GM23338 (cell line): ENCODE measurements around the genes AAK1 and SNRNP27.

DNA sequence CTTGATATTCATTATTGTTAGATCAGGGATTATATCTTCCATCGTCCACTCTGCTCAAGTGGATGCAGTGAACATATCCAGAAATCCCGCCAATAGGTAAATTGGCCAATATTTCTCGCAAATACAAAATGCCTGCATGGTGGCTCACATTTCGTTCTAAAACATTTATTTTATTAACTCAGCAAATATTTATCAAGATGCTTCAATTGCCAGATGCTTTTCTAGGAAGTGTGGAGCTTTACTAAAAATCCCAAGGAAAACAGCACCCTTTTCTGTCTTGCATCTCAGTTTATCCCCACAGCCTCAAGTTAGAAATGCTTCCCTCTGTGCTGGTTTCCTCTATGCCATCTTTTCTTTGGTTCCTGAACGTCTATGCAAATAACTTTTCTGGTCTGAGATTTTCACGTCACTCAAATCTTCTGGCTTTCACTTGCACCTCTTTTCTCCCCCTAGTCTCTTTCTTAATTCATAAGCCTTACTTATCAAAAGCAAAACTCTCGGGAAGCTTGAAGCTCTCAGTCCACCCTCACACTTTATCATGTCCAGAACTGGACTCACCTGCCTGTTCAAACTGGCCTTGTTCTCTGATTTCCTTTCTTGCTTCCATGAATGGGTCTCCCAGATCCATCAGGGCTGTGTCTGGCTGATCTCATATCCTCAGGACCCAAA lies 33.8 kb downstream of the ARHGAP25 start:
- PRO-cap = no peak
- RAMPAGE, long total RNA = no peak

GRCh38 chr2:68769833-68770292 lies 35.3 kb downstream of the ARHGAP25 start:
- PRO-cap = no peak
- RAMPAGE, long total RNA = no peak

- PRO-cap = no peak
- RAMPAGE, long total RNA = no peak
Observed at GRCh38 chr2:68796201-68796764, 61.7 kb downstream of the ARHGAP25 start.

DNA sequence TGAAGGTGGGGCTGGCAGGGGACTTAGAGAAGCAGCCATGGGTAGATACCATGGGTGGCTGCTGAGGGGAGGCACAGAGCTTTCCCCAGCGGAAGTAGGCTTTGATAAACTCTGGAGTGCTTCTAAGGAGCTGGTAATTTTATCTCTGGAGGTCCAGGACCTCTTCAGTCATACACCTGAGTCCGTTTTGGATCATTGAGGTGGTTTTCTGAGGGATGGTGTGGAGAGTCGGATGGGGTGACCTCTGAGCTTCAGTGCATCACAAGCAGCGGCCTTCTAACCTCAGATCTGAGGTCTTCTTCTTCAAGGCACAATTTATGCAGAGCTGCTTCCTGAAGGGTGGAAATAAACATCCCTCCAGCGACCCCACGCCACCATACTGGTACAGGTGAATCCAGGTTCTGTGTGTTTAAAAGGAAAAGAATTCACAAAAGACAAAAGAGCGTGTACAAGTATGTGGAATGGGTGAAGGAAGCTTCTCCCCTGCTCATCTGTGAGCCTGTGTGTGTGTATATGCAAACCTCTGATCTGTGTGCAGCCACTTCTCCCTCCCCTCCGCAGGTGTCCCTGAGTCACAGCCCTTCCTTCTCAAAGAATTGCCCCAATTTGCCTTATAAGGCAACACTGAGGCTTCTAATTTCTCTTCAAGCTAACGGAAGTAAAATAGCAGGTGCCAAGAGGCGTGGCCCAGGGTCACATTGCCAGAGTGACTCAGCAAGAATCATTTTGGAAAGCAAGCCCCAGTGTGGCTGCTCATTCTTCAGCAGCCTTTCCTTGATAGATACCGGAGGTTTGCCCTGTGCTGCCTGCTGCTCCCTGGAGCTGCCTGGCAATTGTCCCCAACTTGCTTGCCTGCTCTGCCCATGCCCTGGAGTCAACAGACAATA lies 37.0 kb upstream of the BMP10 start:
- PRO-cap = bidirectional peak, plus-strand start at position 756 of the sequence, minus-strand start at position 515 of the sequence
- RAMPAGE, long total RNA = no peak

DNA sequence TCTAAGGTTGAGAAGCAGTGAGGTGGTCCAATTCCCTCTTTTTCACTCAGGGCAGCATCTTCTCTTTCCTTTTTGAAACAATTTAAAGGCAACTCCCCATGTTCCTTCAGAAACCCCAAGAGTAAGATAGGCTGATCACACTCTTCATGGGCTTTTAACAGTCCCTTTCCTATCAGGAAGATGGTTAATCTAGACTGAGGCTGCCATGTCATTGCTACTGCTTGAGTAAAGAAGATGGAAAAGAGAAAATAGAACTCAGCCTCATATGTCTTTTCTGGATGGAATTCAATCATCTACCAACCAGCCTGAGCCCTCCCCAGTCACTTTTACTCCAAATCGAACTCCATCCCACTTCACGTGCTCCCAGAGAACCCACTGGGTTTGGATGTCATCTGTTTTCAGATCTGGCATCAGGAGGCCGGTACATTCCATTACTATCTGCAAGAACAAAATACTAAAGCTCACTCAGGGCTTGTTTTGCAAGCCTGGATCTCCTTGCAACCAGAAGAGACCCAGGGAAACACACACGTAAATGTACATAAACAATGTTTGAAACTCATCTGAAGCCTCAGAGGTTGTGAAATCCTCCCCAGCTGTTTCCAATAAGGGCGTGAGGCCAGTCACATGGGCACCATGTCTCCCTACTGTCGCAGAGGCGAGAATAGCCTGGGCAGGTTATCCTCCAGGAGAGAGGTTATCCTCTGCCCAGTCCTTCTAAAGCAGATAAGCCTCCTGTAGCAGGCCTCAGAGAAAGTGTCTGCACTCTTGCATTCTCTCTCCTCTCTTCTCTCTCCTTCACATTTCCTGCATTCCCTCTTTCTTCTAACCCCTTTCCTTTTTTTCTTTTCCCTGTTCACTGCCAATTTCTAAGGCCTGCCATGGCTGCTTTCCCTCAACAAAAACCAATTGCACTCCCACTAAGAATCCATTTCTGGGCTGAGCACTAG lies 187.0 kb downstream of the GFPT1 start:
- PRO-cap = no peak
- RAMPAGE, long total RNA = no peak

- PRO-cap = no peak
- RAMPAGE, long total RNA = no peak
Observed at GRCh38 chr2:69465386-69465955, 28.2 kb upstream of the NFU1 start.

- PRO-cap = no peak
- RAMPAGE, long total RNA = no peak
Observed at GRCh38 chr2:69642032-69642603, 1.4 kb downstream of the AAK1 start.

DNA sequence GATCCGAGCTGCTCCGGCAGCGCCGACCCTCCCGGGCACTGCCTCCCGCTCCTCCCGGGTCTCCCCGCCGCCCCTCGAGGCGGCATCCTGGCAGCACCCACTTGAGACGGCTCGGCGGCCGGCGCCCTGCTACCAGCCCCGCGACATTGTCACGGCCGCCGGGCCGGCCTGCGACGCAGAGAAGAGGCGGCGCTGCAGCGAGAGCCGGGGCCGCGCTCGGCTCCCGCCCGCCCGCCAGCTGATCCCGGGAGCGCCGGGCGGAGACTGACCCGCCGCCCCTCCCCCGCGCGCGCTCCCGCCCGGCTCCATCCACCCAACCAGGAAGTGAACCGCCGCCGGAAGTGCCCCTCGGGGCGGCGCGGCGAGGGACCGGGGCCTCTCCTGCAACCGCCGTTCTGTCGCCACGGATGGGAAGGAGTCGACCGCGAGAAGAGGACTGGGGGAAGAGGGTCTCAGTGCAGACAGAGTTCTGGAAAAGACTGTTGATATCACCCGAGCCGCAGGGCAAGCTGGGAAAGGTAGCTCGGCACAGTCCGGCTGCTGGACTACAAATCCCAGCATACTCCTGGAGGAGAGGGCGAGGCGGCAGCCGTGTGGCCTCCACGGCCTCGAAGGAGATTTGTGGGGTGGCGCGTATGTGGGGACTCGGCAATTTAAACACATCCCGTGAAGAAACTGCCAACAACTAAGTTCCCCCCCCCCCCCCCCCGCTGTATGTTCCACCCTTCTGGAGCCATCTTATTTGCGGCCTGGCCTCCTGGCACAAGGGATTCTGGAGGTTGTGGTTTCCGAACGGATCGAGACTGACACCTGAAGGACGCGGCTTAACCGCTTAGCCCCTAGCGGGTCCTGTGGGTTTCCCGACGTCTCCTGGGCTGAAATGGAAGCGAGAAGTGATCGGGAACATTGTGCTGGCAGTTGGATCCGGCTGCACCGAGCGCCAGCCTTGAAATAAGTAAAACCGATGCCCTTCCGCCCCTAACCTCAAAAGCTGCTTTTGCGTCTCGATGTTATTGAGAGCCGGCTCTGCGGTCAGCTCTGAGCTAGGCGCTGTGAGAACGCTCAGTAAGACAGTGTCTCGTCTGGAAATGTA lies at the start of gene AAK1:
Gene AAK1 (minus strand): TSS at position 266 of the 1,093 bp plus-strand sequence.
- PRO-cap = bidirectional peak, plus-strand start at position 342 of the sequence, minus-strand start at position 240 of the sequence; bidirectional peak, plus-strand start at position 793 of the sequence, minus-strand start at position 808 of the sequence; bidirectional peak, plus-strand start at position 863 of the sequence, minus-strand start at position 953 of the sequence
- RAMPAGE, long total RNA = no peak

DNA sequence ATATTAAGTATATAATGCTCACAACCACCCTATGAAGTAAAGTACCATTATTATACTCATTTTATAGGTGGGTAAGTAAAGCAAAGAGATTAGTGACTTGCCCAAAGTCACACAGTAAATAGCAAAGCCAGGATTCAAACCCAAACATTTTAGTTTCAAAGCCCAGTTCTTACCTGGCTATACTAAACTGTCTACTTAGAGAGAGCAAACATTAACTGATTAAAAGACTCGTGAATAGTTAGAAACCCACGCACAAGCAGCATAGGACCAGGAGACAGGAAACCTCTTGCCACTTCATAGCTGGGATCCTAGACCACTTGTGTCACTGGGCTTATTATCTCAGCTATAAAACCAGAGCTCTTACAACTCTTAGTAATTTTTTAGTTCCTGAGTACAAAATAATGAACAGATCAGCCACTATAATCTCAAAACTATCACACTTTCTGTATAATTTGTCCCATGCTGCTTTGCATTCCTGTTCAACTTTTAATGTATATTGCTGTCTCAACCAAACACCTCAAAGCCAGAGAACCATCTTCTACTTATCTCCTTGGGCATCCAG lies 2.4 kb upstream of the AAK1 start:
- PRO-cap = no peak
- RAMPAGE, long total RNA = no peak

DNA sequence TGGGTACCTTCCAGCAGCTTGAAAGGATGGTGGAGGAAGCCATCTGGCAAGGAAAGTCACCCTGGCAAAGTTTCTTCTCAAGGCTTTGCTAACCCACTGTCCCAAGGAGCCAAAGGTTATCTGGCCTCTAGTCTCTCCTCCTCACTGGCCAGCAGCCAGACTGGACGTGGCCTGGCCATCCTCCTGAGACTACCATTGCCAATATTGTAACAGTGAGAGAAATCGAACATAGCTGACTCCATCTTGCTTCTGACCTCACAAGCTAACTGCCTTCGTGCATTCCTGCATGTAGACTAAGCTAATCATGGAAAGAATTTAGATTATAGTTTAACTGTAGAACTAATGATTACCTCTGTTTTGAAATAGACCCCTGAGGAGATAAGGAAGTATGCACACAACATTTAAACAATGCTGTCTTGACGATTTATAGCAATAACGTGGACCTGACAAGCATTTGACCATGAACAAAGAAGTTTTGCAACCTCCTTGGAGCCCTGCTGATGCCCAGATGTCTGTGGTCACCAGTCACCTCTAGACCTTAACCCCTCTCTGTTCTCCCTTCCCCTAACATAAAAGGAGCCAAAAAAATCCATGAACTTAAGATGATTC lies 7.8 kb upstream of the ANXA4 start:
- PRO-cap = no peak
- RAMPAGE, long total RNA = no peak

DNA sequence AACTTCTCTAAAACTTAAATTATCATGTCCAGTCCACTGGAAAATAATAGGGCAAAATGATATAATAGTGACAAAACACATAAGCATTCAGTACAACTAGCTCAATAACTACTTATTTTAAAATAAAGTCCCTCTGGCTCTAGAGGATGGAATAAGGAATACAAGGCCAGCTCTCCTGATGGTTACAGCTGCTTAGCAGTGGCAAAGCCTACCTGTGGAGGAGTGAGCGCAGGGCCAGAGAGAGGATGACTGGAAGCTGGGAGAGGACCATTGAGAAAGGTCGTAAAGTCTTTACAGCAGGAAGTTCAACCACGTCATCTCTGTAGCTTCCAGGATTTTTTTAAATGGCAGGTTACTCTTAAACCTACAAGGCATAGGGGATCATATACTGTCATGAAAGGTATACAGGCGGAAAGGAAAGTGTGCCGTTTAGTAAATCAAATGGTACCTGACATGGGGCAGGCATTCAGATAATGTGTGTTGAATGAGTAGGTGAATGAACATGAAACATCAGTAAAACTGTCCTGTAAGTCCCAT lies 26.3 kb downstream of the ANXA4 start:
- PRO-cap = no peak
- RAMPAGE, long total RNA = no peak

GRCh38 chr2:69773240-69773619 lies 31.3 kb downstream of the ANXA4 start:
- PRO-cap = no peak
- RAMPAGE, long total RNA = no peak

GRCh38 chr2:69781271-69781807 lies 39.4 kb downstream of the ANXA4 start:
- PRO-cap = no peak
- RAMPAGE, long total RNA = no peak

DNA sequence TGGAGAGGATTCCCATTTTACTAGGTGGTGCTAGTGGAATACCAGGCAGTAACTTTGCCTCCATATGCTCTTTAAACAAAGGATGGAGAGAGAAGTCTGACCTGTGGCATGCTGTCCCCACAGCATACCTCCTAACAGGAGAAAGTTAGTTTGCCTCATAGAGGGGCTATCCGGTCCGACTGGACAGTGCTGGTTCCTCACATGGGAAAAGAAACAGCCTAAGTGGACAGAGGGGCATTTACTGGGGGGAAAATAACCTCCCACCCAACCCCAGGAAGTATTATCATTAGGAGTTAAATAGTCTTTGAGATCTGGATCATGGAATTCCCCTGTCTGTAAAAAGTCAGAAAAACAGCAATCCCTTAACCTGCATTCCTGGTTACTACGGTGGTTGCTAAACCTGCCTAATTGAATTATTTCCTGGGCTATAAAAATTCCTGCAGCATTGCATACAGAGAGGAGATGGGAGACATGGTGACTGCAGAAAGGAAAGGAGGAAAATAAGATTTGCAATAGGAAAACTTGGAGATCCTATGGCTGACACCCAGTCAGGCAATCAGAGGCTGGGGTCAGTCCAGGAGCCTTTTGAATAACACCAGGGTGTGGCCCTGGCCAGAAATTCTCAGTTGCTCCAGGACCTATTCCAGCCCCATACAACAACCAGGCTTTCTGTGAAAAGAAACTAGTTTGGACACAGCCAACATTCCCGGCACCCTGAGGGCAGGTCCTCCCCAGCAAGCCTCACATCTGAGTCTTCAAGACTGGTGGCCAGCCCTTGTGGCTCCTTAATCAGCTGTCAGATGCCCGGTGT lies 31.4 kb upstream of the GMCL1 start:
- PRO-cap = no peak
- RAMPAGE, long total RNA = no peak

- PRO-cap = no peak
- RAMPAGE, long total RNA = no peak
Observed at GRCh38 chr2:69829975-69830360, 508 bp downstream of the GMCL1 start.

- PRO-cap = bidirectional peak, plus-strand start at chr2:69893962, minus-strand start at chr2:69893875
- RAMPAGE, long total RNA = start-site peak on the plus strand at chr2:69893961-69893995, 2,136 and 59 reads in 2 replicates
Observed at GRCh38 chr2:69893673-69894957, at the start of gene SNRNP27. SNRNP27 (plus strand) TSS chr2:69893956.

- PRO-cap = no peak
- RAMPAGE, long total RNA = no peak
Observed at GRCh38 chr2:69894958-69895331, 1.2 kb downstream of the SNRNP27 start.

- PRO-cap = no peak
- RAMPAGE, long total RNA = no peak
Observed at GRCh38 chr2:69912922-69913425, 1.9 kb upstream of the MXD1 start.

- PRO-cap = no peak
- RAMPAGE, long total RNA = no peak
Observed at GRCh38 chr2:69917709-69918529, 3.0 kb downstream of the MXD1 start.

GRCh38 chr2:69918724-69919017 lies 3.8 kb downstream of the MXD1 start:
- PRO-cap = no peak
- RAMPAGE, long total RNA = no peak